ENCODE results near the genes NDUFB11, RBM10 and CDK16.

GRCh38 chrX:42739210-42739654 lies 38.7 kb downstream of the PPP1R2C start:
- RAMPAGE, long total RNA: no peak
- RRBS: no CpG with 5 or more reads among the region's 4 CpGs

- RAMPAGE, long total RNA: no peak
- RRBS: no CpG with 5 or more reads among the region's 4 CpGs
These were observed 170.7 kb upstream of the PPP1R2C start for GRCh38 chrX:42948613-42949039.

DNA sequence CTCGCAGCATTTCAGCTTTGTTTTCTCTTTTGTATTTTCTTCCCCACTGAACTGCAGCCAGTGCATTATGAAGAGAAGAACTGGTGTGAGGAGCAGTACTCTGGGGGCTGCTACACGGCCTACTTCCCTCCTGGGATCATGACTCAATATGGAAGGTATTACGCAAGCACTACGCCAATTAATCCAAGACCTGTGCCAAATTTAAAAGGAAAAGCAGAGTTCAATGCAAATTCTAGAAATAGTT lies 85.7 kb downstream of the MAOA start:
- RAMPAGE, long total RNA: no peak
- RRBS: no CpG with 5 or more reads among the region's 4 CpGs

- RAMPAGE, long total RNA: no peak
- RRBS: no CpG with 5 or more reads among the region's 7 CpGs
These were observed 3.3 kb downstream of the MAOB start for GRCh38 chrX:43878658-43879642.

DNA sequence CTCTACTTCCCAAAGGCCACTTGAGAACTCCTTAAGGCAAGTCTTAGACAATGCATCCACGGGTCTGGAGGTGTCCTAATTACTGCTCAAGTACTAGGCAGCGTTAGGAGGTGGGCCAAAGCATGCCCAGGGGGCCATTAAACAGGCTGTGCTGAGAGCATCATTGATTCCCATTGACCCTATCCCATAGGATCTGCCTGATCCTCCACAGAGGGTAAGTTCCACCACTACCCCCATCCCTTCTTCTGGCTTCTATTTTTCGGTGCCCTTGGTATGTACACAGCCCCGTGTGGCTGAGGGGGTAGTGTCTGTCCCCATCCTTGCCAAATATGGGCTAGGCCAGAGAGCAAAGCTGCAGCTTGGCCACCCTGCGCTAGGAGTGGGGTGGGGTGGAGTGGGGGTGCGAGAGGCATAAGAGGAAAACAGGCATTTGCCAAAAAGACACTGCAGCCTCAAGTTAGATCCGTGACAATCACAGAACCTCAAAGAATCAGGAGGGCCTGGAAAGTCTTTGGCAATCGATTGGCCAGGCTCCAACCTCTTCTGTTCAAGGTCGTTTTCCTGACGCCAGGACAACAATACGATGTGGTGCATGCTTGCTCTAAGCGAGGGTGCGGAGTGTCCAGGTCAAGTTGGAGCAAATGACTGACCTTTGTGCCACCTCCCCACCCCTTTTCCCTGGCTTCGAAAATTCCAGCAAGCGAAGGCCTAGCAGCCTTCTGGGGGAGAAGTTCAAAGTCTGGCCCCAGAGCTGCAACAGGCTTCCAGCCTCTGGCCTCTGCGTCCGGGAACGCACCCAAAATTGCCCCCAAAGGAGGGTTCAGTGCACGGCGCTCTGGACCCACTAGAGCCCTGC lies 749 bp downstream of the MAOB start:
- RAMPAGE, long total RNA: no peak
- RRBS: no CpG with 5 or more reads among the region's 20 CpGs

DNA sequence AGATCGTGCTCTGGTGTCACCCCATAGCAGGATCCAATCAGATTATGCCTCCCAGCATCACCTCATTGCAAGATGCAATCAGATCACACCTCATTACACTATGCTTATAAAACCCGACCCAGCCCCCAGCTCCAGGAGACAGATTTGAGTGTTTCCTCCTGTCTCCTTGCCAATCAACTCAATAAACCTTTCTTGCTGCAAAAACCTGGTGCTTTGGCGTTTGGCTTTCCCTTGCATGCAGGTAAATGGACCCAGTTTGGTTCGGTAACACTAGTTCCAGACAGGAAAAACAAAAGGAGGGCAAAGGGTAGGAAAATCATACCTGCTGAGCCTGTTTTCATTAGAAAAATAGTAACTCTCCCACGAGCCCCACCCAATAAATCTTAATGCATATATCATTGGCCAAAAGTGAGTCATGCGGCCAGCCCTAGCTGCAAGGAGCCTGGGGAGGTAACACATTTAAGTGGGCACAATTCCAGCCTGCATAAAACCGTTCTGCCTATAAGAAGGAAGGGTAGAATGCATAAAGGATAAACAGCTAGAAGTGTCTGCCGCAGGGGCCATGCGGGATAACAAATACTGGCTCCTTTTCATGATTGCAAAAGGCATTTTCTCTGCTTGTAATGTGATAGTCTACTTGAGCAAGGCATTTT lies 37.3 kb downstream of the EFHC2 start:
- RAMPAGE, long total RNA: no peak
- RRBS: no CpG with 5 or more reads among the region's 9 CpGs

DNA sequence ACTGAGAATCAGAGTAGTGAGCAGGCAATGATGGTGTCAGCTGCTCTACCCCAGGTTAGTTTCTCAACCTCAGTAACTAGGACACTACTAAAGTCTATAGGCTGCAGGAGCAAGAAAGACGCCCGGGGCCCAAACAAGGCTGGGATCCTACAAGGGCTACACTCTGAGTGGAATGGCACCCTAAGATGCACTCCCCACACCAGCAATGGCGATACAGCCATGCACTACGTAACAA lies 23.5 kb upstream of the EFHC2 start:
- RAMPAGE, long total RNA: no peak
- RRBS: no CpG with 5 or more reads among the region's 4 CpGs

GRCh38 chrX:44875789-44876605 lies 3.0 kb downstream of the KDM6A start:
- RAMPAGE, long total RNA: no peak
- RRBS: no CpG with 5 or more reads among the region's 7 CpGs

- RAMPAGE, long total RNA: no peak
- RRBS: no CpG with 5 or more reads among the region's 7 CpGs
These were observed 139.4 kb downstream of the DIPK2B start for GRCh38 chrX:45061153-45061890.

- RAMPAGE, long total RNA: no peak
- RRBS: no CpG with 5 or more reads among the region's 4 CpGs
These were observed 95.3 kb downstream of the DIPK2B start for GRCh38 chrX:45105219-45105843.

GRCh38 chrX:45198153-45199239 lies 2.2 kb downstream of the DIPK2B start:
- RAMPAGE, long total RNA: no peak
- RRBS: no CpG with 5 or more reads among the region's 8 CpGs

- RAMPAGE, long total RNA: no peak
- RRBS: no CpG with 5 or more reads among the region's 7 CpGs
These were observed 571.0 kb upstream of the DIPK2B start for GRCh38 chrX:45771594-45772190.

DNA sequence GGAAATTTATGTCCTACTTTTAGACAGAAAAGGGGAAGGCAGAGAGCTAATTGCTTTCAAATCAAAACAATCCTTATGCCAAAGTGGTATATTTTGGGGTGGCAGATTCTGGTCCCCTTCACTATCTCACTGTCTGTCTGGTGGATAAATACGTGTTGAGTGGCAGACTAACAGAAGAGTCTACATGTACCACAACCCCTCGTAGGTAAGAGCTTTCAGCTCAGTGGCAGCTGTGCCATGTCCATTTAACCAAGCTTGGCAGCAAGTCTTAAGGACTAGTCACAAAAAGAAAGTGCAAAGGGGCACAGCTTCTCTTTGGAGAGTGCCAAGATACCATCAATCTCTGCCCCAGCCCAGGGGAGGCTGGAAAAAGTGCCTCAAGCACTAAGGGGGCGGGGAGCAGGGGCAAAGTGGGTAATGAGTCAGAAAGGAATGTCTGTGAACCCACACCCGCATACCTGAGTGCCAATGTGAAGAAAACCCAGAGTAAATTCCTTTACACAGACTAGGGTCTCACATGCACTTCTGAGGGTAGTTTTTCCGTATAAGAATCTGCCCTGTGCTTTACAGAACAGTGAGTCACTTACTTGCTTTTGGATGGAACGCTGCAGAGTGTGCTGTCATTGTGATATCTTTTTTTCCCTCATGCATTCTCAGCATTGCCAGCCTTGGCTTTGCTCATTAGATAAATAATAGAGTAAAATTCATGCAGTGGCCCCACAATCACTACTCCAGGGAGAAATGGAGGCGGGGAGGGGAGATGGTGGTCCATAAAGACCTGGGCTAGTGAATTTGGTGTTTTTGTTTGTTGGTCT lies 121.7 kb upstream of the KRBOX4 start:
- RAMPAGE, long total RNA: no peak
- RRBS: no CpG with 5 or more reads among the region's 7 CpGs

GRCh38 chrX:46371127-46371354 lies 76.1 kb upstream of the KRBOX4 start:
- RAMPAGE, long total RNA: no peak
- RRBS: no CpG with 5 or more reads among the region's 8 CpGs

- RAMPAGE, long total RNA: no peak
- RRBS: no CpG with 5 or more reads among the region's 7 CpGs
These were observed 24.2 kb downstream of the CHST7 start for GRCh38 chrX:46597658-46598187.

GRCh38 chrX:47144578-47144958 lies at the start of gene NDUFB11:
Gene NDUFB11, minus strand, starts transcription at chrX:47144702.
- RAMPAGE, long total RNA: start-site peak on the minus strand at chrX:47144683-47144712, 2,729 and 1,070 reads in 2 replicates
- RRBS: no CpG with 5 or more reads among the region's 30 CpGs

DNA sequence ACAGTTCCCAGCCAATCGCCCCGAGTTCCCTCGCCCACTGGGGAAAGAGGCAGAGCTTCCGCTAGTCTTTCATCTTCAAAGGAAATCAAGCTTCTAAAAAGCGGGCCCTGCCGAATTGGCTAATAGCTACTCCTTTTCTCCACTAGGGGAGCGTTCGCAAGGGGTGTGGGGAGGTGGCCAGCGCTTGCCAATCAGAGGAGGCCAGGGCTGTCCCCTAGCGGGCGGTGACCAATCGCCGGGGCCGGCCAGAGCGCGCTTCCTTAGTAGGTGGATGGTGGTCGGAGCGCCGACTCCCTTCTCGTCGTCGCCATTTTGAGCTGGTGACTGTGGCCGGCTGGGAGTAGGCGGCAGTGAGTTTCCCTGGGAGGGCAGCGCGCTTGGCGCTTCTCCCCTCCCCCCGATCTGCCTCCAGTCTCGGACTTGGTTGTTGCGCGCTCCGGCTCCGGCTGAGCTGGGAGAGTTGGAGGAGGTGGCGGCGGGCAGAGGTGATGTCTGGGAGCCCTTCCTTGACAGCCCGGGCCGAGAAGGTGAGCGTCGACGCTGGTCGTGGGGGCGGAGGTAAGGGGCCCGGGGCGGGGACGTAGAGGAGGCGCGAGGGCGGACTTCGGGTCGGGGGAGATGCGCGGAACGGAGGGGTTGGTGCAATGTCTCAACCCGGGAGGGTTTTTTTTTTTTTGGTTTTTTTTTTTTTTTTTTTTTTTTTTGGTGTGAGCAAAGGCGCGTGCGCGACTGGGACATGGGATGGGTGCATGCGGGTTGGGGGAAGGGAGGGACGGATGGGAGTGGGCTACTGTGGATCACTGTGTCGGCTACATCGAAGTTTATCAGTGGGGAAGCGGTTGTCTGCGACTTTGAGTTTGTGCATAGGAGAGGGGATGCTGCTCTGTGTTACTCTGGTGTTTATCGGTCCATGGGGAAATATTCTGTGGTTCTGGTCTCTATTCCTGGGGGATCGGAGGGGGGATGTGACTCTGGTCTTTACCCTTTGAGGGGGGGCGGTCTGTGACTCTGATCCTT lies at the start of gene RBM10:
Gene RBM10 (plus strand): TSS at position 263 of the 1,017 bp plus-strand sequence.
- RAMPAGE, long total RNA: start-site peak on the plus strand centred at position 305 of the sequence, 32 bp wide, 246 and 269 reads in 2 replicates
- RRBS: 30% methylated on average over 21 of the region's 67 CpGs

GRCh38 chrX:47212690-47213305 lies 5.7 kb upstream of the CDK16 start:
- RAMPAGE, long total RNA: no peak
- RRBS: no CpG with 5 or more reads among the region's 10 CpGs

DNA sequence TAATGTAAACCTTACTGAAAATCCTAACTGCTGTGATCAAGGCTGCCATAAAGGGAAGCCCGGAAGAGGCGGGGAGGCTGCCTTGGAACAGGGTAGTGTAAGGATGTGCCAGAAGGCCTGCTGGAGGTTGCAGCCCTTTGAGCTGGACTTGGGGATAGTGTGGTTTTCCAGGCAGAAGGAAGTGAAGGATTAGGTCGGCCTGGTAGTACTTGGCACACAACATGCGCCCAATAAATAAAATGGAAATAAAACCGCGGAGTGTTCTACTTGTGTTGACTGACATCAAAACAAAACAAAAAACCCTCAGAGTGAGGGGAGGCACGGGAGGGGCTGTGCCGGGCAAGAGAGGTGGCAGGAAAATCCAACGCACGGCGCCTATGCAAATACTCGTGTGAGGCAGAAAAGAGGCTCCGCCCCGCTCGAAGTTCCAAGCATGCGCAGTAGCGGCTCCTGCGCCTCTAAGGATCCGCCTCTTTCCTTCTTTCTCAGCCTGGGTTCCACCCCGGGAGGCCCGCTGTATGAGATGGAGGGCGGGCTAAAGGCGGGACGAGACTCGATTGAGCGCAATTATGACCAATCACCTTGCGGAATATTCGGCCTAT lies 980 bp upstream of the CDK16 start:
- RAMPAGE, long total RNA: no peak
- RRBS: 46% methylated on average over 1 of the region's 28 CpGs

- RAMPAGE, long total RNA: start-site peak on the plus strand at chrX:47218236-47218271, 45 and 48 reads in 2 replicates
- RRBS: no CpG with 5 or more reads among the region's 70 CpGs
These were observed at the start of gene CDK16 for GRCh38 chrX:47218002-47218846. Gene CDK16, plus strand, starts transcription at chrX:47218681.

All from kidney epithelial cell (primary cell).